ENCODE measurements around a stretch of chr17.

DNA sequence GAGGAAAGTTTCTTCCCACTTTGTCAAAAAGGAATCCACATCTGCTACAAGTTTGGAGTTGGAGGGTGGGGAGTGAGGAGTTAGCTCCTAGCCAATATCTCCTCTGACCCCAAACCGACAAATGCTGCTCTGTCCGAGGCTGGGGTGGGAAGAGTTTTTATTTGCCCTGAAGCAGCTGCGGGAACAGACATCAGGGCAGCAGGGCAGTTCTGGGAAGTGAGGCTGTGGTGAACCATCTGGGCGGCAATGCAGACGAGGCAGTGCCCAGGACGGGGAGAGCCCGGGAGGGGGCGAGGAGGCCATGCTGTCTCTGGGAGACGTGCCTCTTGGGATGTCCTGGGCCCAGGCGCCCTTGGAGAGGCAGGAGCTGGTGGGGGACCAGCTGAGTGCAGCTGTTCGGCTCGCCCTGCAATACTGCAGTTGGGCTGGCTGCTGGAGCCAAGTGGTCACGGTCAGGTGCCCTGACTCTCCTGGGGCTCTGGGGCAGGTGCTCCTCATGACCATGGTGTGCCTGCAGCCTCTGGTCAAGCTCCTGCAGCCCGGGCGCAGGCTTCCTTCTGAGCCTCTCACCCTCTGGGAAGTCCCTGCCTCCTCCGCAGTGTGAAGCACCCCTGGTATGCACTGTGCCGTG lies 6.4 kb upstream of the SOCS3 start:
- PRO-cap, result no peak

- PRO-cap, result no peak
Observed at GRCh38 chr17:78408604-78409113, 30.2 kb downstream of the PGS1 start.

DNA sequence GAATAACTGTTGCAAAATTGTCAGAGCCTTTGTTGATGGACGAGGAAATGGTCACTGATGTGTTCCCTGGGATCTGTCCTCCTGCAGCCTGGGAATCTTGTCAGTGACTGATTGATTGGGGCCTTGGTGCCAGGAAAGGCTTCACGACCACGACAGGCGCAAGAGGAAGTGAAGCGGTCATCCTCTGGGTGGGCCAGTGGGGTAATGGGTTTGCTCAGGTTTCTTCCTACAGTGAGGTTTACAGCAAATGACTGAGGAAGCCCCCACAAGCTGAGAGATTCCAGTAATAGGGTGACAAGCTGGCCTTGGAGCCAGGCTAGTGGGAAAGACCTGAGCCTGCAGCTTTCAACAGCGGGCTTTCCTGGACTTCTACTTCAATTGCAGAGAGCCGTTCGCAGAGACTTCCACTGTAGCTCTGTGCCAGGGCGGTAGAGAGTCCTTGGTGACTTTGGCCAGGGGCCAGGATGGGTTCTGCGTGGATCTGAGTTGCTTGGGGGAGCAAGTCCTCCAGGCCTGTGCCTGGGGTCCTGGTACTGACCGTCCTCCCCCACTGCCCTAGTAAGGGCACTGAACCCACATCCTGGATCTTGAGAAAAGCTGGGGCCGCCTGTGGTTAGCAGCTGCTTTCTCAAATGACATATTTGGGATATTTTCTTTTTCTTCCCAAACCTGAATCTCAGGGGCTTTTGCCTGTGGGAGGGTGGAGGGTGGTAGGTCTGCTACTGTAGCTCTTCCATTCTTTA lies 37.7 kb downstream of the PGS1 start:
- PRO-cap, result no peak

GRCh38 chr17:78416732-78417374 lies 38.4 kb downstream of the PGS1 start:
- PRO-cap, result no peak

- PRO-cap, result no peak
Observed at GRCh38 chr17:78613285-78613736, 36.1 kb upstream of the DNAH17 start.

DNA sequence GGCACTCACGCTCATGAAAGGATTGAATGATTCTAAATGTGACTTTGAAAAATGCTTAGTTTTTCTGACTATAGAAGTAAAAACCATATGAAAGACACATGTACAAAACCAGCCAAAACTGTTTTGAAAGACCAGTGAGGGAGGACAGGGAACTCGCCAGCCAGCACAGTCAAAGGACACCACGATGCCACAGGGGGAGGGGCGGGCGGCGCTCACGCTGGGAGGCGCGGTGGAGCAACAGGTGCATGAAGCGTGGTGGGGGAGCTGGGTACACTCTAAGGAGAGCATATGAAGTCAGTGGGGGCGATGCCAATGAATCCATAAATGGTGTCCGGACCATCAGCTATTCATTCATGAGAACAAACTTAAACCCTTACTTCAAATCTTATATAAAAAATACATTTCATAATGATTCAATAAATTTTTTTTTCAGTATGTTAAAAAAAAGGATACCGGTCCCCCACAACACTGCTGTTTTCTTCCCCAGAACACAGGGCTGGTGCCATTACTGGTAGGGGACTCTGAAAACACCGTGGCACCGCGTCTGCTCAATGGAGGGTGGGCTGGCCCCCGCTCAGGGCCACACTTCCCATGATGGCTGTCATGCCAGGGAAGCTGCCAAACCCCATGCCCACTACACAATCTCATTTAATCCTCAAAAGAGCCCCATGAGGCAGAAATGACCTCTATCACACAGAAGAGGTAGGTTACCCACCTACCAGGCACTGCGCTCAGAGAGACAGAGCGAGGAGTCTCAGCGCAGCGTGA lies 101.1 kb upstream of the DNAH17 start:
- PRO-cap, result no peak

- PRO-cap, result no peak
Observed at GRCh38 chr17:78746144-78746654, 35.9 kb downstream of the CYTH1 start.

DNA sequence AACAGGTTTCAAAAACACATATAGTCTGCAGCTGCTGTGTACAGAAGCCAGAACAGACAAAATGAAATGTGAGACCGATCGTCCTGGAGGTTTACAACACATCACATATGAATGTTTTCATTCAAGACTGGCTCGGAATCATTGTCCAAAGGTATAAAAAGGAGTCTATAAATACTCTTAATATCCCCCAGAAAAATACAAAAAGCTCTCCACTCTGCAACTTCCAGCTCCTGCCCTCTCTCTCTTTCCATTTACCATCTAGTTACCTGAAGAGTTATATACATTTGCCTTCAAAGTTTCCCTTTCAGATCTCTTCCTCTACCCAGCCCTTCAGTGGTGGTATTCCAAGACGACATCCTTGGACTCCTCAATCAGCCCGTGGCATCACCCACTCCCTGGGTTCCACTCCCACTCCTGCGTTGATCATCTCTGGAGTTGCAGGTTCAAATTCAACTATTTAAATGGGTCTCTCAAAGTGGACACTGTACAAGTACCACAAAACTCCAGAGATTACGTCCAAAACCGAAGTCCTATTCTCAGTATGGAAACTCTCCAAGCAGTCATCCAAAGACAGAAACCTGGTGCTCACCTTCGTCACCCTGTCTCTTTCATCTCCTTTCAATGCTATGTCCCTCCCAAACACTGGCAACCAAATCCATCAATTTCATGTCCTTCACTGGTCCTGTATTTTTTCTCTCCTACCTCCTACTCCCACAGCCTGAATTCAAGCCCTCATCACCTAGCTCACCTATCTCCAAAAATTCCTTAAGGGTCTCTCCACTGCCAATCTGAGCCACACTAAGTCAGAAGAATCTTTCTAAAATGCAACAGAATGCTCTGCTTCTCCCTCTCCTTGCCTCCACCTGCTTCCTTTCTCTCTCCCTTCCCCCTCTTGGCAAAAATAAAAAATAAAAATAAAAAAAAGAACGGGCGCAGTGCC lies 13.9 kb downstream of the CYTH1 start:
- PRO-cap, result no peak

- PRO-cap, result no peak
Observed at GRCh38 chr17:78835774-78836090, 4.9 kb downstream of the USP36 start.

- PRO-cap, result no peak
Observed at GRCh38 chr17:78838469-78839073, 2.0 kb downstream of the USP36 start.

DNA sequence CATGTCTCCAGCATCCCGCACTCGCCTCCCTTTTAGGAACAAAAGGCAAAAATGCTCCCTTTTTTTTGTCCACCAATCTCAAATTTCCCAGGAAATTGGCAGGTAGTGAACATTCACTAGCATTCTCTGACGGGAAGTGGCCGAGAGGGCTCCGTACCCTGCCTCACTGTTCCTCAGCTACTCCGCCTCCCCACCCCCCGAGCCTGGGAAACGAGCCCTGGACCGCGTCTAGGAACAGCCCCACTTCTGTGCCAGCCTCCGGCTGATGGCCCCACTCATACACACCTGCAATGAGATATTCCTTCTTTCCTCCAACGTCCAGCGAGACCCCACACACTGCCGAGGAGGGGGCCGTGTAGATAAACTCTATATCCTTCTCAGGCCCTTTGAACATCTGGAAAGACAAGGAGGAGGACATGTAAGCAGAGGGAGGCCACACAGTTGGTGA lies 30.0 kb upstream of the USP36 start:
- PRO-cap, result no peak

- PRO-cap, result no peak
Observed at GRCh38 chr17:79033808-79034592, 10.0 kb downstream of the C1QTNF1 start.

- PRO-cap, result no peak
Observed at GRCh38 chr17:79047952-79048448, 24.0 kb downstream of the C1QTNF1 start.

DNA sequence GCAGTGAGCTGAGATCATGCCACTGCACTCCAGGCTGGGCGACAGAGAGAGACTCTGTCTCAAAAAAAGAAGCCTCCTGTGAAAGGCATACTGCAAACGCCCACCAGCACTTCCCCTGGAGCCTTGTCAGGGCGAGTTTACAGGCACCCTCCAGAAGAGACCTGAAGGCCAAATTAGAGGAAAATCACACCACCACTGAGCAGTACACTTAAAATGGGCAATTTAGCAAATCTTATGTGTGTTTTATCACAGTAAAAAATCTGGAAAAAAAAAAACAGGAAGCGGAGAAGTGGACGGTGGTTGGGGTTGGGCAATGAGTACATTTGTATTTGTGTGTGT lies 16.0 kb upstream of the ENGASE start:
- PRO-cap, result no peak

DNA sequence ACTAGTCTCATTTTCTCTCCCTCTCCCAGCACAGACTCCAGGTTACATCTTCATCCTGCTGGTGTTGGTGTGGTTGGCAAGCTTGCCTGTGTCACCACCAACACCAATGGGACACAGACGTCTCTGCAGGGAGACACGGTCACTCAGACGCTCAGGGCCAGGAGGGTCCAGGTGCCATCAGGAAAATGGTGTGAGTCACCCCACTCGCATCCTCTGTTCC lies 177.9 kb downstream of the RBFOX3 start:
- PRO-cap, result no peak

GRCh38 chr17:79610193-79610632 lies 638 bp downstream of the RBFOX3 start:
- PRO-cap, result no peak

DNA sequence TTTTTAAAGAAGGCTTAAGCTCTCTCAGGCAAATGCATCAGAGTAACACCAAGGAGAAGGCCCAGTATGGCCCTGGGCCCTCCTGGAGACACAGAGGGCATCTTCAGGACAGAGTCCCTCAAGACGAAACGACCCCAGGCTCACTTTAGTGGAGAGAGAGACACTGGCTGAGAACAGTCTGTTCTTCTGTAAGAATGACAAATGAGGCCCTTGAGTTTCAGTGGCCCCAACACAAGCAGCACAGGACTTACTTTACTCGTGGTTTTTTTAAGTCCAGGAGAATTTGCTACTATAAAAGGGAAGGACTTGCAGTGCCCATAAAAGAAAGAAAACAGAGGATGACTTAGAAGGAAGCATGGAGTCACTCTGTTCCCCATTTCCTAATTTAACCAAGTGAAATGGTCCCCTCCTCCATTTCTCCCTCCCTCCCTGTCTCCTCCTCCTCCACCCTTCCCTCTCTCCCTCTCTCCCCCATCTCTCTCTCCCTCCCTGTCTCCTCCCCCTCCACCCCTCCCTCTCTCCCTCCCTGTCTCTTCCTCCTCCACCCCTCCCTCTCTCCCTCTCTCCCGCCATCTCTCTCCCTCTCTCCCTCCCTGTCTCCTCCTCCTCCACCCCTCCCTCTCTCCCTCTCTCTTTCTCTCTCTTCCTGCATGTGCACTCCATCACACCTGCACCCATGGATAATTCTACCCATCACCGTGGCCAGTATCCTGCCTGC lies 47.2 kb upstream of the RBFOX3 start:
- PRO-cap, result no peak

- PRO-cap, result no peak
Observed at GRCh38 chr17:79741877-79742369, 11.2 kb downstream of the ENPP7 start.

- PRO-cap, result unidirectional peak, plus-strand start at chr17:79811589
Observed at GRCh38 chr17:79811367-79812020, 14.6 kb upstream of the CBX8 start.

- PRO-cap, result no peak
Observed at GRCh38 chr17:79925019-79925657, 85.9 kb upstream of the CBX4 start.